ENCODE data around the gene NEURL3.

- RRBS = no CpG with 5 or more reads among the region's 4 CpGs
These were observed 15.6 kb downstream of the NEURL3 start for GRCh38 chr2:96489445-96489987.

- RRBS = no CpG with 5 or more reads among the region's 10 CpGs
These were observed at the start of gene NEURL3 for GRCh38 chr2:96505045-96505924. TSS of gene NEURL3 (minus strand) at chr2:96505357.

- RRBS = no CpG with 5 or more reads among the region's 9 CpGs
These were observed 2.9 kb downstream of the ARID5A start for GRCh38 chr2:96539280-96539927.

DNA sequence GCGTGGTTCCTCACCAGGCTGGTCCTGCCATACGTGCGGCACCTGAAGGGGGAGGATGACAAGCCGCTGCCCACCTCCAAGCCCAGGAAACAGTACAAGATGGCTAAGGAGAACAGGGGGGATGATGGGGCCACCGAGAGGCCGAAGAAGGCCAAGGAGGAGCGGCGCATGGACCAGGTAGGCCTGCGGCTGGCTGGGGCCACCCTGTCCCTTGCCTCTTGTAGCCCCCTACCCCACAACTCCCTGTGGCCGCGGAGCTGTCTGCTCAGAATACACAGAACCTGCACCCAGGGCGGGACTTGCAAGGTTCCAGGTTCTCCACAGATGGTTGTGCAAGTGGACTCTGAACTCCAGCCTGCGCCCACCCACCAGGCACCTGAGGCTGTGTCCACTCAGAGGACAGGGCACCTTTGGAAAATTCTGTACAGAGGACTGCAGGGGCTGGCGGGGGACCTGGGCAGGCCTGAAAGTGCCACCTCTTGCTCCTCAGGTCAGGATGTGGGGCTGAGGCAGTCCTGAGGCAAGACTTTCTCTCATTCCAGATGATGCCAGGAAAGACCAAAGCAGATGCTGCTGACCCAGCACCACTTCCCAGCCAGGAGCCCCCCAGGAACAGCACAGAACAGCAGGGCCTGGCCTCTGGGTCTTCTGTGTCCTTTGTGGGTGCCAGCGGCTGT, 14.1 kb downstream of the ARID5A start:
- RRBS = no CpG with 5 or more reads among the region's 15 CpGs

GRCh38 chr2:96622468-96623473, 15.3 kb downstream of the KANSL3 start:
- RRBS = no CpG with 5 or more reads among the region's 6 CpGs

DNA sequence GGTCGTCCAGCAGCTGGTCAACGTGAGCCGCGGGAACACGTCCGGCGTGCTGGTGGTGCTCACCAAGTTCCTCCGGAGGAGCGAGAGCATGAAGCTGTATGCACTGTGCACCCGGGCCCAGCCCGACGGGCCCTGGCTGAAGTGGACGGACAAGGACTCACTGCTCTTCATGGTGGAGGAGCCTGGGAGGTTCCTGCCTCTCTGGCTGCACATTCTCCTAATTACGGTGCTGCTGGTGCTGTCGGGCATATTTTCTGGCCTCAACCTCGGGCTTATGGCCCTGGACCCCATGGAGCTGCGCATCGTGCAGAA, 598 bp downstream of the CNNM4 start:
- RRBS = 60% methylated on average over 2 of the region's 18 CpGs

- RRBS = no CpG with 5 or more reads among the region's 10 CpGs
These were observed 23.3 kb upstream of the CNNM3 start for GRCh38 chr2:96792655-96793222.

GRCh38 chr2:96815166-96815693, 838 bp upstream of the CNNM3 start:
- RRBS = no CpG with 5 or more reads among the region's 17 CpGs

DNA sequence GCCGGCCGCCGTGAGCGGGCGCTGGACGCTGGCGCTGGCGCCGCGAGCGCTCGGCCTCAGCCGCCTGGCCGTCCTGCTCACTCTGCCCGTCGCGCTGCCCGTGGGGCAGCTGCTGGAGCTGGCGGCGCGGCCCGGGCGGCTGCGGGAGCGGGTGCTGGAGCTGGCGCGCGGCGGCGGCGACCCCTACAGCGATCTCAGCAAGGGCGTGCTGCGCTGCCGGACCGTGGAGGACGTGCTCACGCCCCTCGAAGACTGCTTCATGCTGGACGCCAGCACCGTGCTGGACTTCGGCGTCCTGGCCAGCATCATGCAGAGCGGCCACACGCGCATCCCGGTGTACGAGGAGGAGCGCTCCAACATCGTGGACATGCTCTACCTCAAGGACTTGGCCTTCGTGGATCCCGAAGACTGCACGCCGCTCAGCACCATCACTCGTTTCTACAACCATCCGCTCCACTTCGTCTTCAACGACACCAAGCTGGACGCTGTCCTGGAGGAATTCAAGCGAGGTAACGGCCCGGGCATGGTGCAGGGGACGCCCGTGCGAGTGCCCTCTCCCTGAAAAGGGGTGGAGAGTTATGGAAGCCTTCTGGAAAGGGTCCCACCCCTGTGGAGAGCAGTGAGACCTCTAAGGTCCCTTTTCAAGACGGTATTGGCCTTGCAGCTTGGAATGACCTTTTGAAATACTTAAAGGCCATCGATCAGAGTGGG, 1.1 kb downstream of the CNNM3 start:
- RRBS = under 1% methylated on average over 15 of the region's 67 CpGs

DNA sequence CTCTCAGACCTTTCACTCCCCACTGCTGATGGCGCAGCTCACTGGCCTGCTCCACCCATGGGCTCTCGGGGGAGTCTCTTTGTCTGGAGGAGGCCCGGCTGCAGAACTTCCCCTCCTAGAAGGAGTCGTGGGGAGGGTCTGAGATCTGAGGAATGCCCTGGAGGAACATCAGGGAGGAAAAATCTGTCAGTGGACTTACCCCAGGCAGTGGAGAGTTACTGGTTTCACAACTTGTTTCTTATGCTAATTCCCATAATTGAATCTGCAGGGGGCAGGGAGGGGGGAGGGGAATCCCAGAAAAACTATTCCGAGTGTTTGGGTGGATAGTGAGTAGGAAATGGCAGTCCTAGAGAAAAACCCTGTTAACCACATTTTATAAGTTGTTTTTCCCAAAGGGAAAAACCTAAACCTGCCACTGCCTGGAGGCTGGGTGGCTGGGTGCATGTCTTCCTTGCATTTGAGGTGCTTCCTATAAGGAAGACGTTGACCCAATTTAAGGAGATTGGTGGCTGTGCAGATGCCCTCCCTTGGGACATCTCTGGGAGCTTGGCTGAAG, 11.7 kb upstream of the SEMA4C start:
- RRBS = no CpG with 5 or more reads among the region's 6 CpGs

- RRBS = no CpG with 5 or more reads among the region's 10 CpGs
These were observed 28.1 kb upstream of the SEMA4C start for GRCh38 chr2:96897843-96898420.

DNA sequence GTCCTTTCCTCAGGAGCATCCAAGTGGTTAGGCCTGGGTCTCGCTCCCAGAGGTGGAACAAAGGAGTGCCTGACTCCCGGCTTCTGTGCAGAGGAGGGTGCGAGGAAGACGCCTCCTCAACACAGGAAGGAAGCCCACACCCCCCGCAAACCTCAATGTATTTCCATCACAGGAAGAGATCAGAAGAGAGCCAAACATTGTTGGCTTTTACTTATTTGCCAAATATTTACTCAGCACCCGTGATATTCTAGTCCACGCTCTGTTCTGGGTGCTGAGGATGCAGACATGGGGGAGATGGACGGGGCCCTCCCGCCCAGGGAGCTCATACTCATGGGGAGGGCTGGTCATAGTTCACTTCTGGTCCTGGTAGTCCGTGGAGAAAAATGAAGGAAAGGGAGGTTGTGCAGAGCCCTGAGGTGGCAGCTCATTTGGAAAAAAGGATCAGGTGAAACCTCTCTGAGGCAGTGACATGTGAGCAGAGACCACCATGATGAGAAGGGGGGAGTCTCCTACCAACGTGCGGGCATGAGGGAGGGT, 44.0 kb upstream of the SEMA4C start:
- RRBS = no CpG with 5 or more reads among the region's 12 CpGs

DNA sequence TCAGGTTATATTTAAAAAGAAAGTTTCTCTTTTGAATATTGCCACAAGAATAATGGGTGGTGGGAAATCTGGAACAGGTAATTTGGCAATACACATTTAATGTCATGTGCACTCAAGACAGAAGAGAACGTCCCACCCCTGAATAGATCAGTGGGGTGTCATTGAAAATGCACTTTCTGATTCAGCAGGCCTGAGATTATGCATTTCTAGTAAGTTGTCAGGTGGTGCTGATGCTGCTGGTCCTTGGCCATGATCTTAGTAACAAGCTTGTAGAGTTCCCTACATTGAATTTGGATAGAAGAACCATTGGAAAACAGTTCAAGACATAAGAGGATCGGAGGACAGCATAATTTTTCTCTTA, 70.6 kb downstream of the ANKRD36 start:
- RRBS = no CpG with 5 or more reads among the region's 2 CpGs

GRCh38 chr2:97718382-97719117, 5.2 kb downstream of the ZAP70 start:
- RRBS = no CpG with 5 or more reads among the region's 9 CpGs

DNA sequence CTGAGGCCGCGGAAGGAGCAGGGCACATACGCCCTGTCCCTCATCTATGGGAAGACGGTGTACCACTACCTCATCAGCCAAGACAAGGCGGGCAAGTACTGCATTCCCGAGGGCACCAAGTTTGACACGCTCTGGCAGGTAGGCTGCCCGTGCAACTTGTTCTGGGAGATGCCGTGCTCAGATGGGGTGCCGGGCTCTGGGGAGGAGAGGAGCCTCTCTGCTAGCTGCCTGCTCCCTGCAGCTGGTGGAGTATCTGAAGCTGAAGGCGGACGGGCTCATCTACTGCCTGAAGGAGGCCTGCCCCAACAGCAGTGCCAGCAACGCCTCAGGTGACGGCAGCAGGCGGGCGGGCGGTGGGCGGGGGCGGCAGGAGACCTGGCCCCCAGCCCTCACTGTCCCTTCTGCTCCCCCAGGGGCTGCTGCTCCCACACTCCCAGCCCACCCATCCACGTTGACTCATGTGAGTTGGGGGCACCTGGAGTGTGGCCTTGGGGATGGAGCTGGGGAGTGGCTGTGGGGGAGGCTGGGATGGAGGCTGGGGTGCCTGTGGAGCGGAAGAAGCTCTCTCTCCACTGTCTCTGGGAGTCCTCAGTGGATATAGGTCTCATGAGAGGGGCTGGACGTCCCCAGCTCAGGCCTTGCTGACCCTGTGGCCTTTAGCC, 19.6 kb downstream of the ZAP70 start:
- RRBS = no CpG with 5 or more reads among the region's 22 CpGs

DNA sequence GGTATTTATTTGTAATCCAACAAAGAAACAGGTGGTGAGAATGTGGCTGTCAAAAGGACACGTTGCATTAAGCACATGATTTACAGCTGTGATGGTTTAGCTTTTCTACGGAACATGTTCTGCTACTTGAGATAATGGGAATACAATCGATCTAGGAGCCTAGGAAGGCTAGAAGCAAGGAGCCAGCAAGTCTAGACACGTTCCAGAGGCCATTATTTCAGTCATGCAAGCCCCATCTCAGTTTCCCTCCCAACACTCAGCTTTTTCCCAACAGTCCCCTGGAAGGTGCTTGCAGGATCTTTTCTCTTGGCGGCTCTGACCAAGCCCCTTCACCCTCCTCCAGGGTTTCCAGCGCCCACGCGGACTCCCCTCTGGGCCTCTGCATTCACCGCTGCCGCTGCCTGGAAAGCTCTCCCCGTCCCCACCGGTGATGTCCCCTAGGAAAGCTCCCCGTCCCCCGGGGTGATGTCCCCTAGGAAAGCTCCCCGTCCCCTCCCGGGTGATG, 27.7 kb downstream of the ZAP70 start:
- RRBS = 95% methylated on average over 1 of the region's 16 CpGs

GRCh38 chr2:97745553-97745909, 32.2 kb downstream of the ZAP70 start:
- RRBS = no CpG with 5 or more reads among the region's 7 CpGs

DNA sequence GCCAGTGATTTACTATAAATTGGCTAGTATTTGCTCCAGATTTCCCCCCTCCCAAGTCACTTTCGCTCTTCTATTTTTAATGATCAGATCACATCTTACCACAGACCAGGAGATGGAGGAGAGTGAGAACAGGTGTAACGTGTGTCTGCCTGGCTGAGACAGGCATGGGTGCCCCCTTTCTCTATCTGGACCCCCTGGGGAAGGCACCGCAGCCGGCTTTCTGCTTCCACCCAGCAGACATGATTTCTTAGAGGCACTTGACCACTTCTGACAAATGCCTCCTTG, 46.8 kb downstream of the ZAP70 start:
- RRBS = no CpG with 5 or more reads among the region's 4 CpGs

DNA sequence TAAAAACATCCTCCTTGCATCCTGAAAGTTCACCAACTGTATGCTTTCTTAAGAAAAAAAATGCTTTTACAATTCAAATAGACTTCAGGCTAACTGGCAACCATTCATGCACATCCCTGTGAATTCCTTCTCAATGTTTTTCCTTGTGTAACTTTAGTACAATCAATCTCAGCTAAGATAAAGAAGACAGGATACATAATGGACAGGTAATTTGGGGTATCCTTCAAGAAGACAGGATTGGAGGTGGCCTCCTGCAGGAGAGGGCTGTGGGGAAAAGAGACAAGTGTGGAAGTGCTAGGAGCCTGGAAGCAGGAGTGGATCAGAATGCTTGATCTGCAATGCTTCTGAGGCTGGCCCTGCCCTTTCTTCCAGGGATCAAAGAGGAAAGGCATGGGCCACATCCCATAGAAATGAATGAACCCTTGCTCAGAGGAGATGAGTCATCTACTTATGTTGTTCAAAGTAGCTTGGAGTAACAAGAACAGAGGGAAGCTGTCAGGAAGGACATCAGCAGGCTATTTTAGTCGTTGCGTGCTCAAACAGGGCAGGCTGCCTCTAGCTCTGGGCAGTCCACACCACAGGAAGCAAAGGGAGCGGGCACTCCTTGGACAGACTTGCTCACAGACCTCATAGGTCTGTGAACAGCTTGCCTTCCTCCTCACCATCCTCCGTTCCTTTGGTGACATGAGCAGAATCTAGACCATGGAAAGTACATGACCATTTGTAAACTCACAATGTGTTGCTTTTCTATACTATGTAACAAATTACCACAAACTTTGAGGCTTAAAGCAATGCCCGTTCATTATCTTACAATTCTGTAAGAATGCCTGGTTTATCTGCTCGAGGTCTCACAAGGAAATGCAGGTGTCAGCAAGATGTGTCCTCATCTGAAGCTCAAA, 126.4 kb downstream of the TMEM131 start:
- RRBS = no CpG with 5 or more reads among the region's 6 CpGs